ENCODE measurements around a stretch of chr22.

- PRO-cap, 2 experiments = no peak in any of the 2 experiments
These were observed 21.4 kb downstream of the A4GALT start for GRCh38 chr22:42699077-42699859.

- PRO-cap, 2 experiments = no peak in any of the 2 experiments
These were observed 394 bp upstream of the A4GALT start for GRCh38 chr22:42721122-42721405.

DNA sequence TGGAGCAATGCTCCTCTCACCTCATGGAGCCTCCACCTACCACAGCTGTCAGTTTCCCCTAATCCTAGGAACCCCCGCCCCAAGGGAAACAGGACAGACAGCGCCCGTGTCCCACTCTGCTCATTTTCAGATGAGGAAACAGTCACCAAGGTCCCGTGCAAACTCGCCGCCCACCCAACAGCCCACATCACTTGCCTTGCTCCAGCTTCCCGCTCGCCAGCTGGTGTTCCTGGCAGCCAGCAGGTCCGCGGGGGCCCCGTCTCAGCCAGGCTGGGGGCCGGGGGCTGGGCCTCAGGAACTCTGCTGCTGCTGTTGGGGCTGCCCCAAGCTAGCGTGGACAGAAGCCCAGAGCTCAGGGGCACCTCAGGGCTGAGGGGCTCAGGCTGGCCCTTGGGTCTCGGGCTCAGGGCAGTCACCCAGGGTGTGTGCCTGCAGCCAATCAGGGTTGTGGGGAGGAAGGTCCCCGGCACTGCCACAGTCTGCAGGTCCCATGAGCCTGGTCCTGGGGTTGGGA lies 65.4 kb downstream of the ARFGAP3 start:
- PRO-cap, 2 experiments = no peak in any of the 2 experiments

DNA sequence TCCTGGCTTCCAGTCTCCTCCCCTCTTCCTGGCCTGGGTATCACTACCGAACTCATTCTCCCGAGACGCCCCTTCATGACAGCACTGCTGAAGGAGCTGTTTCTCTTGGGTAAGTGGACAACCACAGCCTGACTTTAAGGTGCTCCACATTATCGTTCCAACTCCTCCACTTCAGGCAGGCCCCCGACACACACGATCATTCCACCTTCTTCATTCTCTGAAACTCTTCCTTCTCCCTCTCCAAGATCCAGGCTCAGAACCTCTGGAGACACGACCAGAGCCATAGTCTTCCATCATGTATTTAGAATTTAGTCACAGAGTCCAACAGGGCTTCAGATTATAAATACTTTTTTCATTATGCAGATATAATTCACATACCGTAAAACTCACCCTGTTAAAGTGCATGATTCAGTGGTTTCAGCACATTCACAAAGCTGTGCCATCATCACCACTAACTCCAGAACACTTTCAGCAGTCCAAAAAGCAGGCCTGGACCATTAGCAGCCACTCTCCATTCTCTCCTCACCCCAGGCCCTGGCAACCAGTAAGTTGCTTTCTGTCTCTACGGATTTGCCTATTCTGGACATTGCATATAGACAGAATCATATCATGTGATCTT lies 36.1 kb downstream of the ARFGAP3 start:
- PRO-cap, 2 experiments = no peak in any of the 2 experiments

DNA sequence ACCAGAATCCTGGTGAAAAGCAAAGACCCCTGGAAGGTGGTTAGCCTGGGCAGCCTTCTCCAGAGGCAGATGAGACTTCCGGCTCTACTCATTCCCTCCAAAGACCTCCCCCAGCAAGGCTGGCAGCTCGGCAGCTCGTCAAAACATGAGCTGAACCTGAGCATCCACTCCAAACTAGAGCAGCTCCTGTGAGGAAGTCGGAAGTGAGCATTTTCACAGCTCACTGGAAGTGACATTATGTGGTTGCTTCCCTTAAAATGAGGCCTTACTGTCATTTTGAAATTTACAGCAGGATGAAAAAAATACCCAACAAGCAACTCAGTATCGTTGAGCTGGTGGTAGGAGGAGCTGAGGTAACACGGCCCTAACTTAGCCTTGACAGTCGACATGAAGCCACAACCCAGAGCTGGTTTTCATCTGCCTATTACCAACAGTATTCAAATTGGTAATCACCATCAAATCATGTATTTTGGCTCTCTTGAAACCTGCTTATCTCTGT lies 38.0 kb upstream of the ARFGAP3 start:
- PRO-cap, 2 experiments = no peak in any of the 2 experiments

GRCh38 chr22:42910153-42910683 lies 53.1 kb upstream of the ARFGAP3 start:
- PRO-cap, 2 experiments = no peak in any of the 2 experiments

- PRO-cap, 2 experiments = no peak in any of the 2 experiments
These were observed 59.3 kb upstream of the ARFGAP3 start for GRCh38 chr22:42916387-42916797.

GRCh38 chr22:42934247-42934911 lies 77.3 kb upstream of the ARFGAP3 start:
- PRO-cap, 2 experiments = no peak in any of the 2 experiments

DNA sequence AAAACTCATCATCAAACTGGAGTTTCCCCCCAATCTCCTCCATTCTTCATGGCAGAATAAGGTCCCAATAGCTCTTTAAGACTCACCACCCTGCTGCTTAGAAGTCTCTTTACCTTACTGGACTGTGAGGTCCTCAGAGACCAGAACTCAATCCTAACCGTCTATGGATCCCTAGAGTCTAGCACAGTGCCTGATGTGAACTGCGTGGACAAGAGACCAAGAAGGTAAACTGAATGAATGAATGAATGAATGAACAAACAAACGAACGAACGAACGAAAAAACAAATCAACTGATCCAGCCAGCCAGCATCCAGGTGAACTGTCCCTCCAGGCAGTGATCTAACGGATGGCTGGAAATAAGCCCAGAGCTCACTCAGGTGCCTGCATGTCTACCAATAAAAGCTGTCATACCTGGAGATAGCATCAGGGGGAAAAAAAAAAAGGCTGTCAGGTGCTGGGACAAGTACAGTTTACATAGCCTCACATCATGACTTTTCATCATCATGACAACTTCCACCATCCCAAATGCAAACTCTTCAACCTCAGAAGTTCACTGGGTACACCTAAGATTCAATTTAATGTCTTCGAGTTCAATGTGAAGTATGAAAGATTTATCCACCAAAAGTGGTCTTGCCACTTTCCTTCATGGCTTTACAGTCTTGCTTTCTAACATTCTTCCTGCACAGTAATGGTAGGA lies 59.8 kb downstream of the PACSIN2 start:
- PRO-cap, 2 experiments = no peak in any of the 2 experiments

GRCh38 chr22:43038301-43038788 lies 23.4 kb upstream of the PACSIN2 start:
- PRO-cap, 2 experiments = no peak in any of the 2 experiments

- PRO-cap, 2 experiments = peak in 2 of 2 experiments; most common plus-strand start chr22:43151944 (in 2); most common minus-strand start chr22:43151891 (in 1)
These were observed 442 bp downstream of the TSPO start for GRCh38 chr22:43151695-43152307.

- PRO-cap, 2 experiments = no peak in any of the 2 experiments
These were observed 11.4 kb downstream of the TSPO start for GRCh38 chr22:43162478-43163393.

GRCh38 chr22:43272750-43273213 lies 70.4 kb downstream of the SCUBE1 start:
- PRO-cap, 2 experiments = no peak in any of the 2 experiments

DNA sequence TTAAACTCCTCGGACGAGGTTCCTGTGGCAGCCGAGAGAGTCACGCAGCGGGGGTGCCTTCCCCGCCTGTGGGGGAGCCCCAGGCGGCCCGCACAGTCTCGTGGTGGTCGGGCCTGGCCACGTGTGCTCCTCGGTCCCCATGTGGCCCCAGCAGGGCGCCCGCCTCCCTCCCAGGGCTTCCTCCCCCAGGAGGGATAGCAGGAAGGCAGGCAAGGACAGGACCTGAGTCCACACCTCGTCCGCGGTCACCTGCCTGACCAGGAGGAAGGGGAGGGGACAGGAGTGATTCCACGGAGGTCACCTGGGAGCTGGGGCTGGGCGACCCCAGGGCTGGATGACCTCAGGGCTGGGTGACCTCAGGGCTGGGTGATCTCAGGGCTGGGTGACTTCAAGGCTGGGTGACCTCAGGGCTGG lies 12.1 kb upstream of the MPPED1 start:
- PRO-cap, 2 experiments = no peak in any of the 2 experiments

DNA sequence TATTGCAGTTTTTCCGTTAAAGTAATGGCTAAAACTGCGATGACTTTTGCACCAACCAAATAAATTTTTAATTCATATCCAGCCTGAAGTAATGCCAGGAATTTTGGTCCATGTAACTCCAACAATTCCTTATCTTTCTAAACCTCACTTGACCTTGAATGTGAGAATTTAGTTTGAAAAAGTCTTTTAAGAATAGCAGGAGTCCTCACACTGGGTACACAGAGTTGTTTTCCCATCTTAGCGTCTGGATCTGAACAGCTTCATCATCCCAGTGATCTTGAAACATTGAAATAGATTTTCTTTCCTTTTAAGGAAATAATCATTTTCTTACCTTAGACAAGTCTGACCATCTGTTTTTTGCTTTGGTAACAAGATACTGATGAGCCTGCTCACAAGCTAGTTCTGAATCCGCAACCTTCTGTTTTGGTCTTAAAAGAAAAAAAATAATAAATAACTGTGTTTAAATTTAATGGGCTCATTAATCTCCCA lies 196.6 kb downstream of the EFCAB6 start:
- PRO-cap, 2 experiments = no peak in any of the 2 experiments

- PRO-cap, 2 experiments = no peak in any of the 2 experiments
These were observed 4.3 kb upstream of the PNPLA3 start for GRCh38 chr22:43919024-43919988.

GRCh38 chr22:44049304-44050198 lies 25.4 kb downstream of the PARVB start:
- PRO-cap, 2 experiments = no peak in any of the 2 experiments

- PRO-cap, 2 experiments = no peak in any of the 2 experiments
These were observed 35.1 kb upstream of the PARVG start for GRCh38 chr22:44145533-44146092.

- PRO-cap, 2 experiments = no peak in any of the 2 experiments
These were observed 5.2 kb downstream of the SHISAL1 start for GRCh38 chr22:44307462-44308007.

DNA sequence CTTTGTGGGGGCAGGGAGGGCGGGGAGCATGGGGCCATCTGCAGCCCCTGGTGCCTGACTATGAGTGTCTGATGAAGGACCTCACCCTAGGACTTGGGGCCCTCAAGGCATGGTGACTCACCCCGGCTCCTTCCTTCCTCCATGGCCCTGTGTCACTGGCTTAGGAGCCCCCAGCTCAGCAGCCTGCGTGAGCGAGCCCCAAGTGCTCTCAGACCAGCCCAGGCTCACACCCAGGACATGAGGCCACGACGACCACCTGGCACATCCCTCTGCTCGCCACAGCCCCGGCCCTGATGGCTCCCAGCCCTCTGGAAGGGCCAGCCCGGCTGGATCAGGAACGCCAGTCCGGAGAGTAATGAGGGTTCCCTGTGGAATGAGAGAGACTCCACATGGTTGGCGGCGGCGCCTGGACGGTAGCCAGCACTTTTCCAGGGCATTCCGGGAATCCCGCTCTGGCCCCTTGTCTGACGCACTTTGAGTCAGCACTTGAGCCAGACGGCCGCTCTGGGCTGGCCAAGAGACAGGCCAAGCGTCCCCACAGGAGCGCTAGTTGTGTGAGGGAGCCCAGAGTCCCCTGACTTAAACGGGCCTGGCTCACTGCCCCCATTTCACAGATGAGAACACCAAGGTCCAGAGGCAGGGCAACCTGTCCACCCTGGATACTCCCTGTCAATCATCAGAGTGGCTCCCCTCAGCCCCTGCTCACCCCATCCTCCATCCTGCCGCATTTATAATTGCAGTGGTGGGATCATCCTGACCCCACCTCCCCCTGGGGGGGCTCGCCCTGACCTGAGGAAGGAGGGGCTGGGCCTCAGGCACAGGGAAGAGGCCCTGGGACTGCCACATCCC lies 50.8 kb upstream of the SHISAL1 start:
- PRO-cap, 2 experiments = no peak in any of the 2 experiments